Measurements from ENCODE around the genes BTBD16 and ACADSB.

CAGE:
- cytosol, long polyA minus RNA = no peak
- cytosol, long polyA plus RNA = no peak
- long polyA plus RNA = no peak
- nucleus, long polyA minus RNA = no peak
- nucleus, long polyA plus RNA = no peak
Measured at GRCh38 chr10:121594523-121595030, 3.7 kb downstream of the FGFR2 start.

CAGE:
- cytosol, long polyA minus RNA = no peak
- cytosol, long polyA plus RNA = no peak
- long polyA plus RNA = no peak
- nucleus, long polyA minus RNA = no peak
- nucleus, long polyA plus RNA = no peak
Measured at GRCh38 chr10:121595723-121597013, 2.1 kb downstream of the FGFR2 start.

DNA sequence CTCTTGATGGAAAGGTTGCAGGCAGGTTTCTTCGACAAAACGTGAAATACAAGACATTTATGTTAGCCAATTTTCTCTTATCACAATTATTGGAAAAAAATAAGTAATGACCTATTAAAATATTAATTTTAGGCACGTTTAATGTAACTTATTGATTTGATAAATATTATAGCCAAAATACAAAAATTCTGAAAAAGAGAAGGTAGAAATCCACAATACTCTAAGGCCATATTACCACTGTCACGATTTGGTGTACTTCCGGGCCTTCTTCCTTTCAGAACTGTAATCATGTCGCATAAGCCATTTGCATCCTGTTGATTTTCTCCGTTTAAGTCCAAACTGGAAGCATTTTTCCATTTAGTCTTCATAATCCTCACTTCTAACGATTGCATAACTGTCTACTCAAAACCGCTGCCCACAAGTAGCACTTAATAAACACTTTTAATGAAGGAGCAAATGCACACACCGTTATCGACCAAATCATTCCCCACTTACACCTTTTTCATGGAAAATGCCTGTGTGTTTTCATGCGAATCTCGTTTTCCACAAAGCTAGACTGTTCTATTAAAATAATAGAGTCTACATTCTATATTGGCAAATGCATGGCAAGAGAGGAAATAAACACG lies 1.2 kb downstream of the ATE1 start:
CAGE:
- cytosol, long polyA minus RNA = no peak
- cytosol, long polyA plus RNA = no peak
- long polyA plus RNA = no peak
- nucleus, long polyA minus RNA = no peak
- nucleus, long polyA plus RNA = no peak

GRCh38 chr10:122120868-122121495 lies 132.0 kb downstream of the TACC2 start:
CAGE:
- cytosol, long polyA minus RNA = no peak
- cytosol, long polyA plus RNA = no peak
- long polyA plus RNA = no peak
- nucleus, long polyA minus RNA = no peak
- nucleus, long polyA plus RNA = no peak

DNA sequence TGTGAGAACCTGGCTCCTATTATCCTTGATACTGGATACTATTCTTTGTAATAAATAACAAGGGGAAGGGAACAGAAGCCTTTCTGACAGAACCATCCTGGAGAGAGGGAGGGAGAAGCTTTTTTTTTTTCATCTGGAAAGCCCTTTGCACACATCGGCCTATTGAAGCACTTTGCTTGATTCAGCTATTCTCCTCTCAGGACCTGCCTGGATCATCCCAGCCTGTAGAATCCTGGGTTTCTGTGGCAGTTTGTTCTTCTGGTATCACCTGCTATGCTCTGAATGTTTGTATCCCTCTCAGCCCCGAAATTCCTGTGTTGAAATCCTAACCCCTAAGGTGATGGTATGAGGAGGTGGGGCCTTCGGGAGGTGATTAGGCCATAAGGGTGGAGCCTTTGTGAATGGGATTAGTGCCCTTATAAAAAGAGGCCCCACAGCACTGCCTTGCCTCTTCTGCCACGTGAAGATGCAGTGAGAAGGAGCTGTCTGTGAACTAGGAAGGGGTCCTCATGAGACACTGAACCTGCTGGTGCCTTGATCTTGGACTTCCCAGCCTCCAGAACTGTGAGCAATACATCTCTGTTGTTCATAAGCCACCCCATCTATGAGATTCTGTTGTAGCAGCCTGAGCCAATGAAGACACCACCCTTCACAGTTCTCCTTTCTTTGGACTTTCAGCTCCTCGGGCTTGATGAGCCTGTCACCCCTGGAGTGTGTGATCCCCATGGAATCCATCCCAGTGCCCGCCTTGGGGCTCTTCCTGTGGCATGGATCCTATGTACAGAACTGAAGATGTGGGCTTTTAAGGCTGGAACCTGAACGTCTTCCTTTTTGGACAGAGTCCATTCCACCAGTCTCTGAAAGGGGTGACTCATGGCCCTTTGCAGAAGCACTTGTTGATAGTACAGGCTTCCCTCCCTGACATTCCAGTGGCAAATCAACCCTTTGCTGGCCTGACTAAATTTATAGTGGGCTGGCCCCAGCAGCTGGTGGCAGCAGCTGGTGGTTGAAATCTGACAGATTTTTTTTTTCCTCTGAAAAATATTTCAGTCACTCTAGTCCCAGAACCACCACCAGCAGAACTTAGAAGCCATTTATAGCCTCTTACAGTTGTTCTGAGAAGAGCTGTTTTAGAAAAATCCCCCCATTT lies 138.0 kb downstream of the TACC2 start:
CAGE:
- cytosol, long polyA minus RNA = no peak
- cytosol, long polyA plus RNA = no peak
- long polyA plus RNA = no peak
- nucleus, long polyA minus RNA = no peak
- nucleus, long polyA plus RNA = no peak

GRCh38 chr10:122139767-122140384 lies 131.2 kb upstream of the BTBD16 start:
CAGE:
- cytosol, long polyA minus RNA = no peak
- cytosol, long polyA plus RNA = no peak
- long polyA plus RNA = no peak
- nucleus, long polyA minus RNA = no peak
- nucleus, long polyA plus RNA = no peak

DNA sequence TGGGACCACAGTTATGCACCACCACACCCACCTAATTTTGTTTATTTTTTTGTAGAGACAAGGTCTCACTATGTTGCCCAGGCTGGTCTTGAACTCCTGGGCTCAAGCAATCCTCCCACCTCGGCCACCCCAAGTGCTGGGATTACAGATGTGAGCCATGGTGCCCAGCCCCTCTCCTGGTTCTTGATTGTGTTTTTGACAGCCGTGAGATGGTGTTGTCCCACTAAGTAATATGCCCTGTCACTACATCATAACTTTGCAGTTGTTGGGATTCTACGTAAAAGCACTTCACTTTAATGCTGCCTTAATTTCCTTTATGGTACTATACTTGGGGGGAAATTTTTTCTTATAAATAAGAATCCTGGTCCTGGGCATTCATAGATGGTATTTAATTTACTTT lies 110.0 kb upstream of the BTBD16 start:
CAGE:
- cytosol, long polyA minus RNA = no peak
- cytosol, long polyA plus RNA = no peak
- long polyA plus RNA = no peak
- nucleus, long polyA minus RNA = no peak
- nucleus, long polyA plus RNA = no peak

DNA sequence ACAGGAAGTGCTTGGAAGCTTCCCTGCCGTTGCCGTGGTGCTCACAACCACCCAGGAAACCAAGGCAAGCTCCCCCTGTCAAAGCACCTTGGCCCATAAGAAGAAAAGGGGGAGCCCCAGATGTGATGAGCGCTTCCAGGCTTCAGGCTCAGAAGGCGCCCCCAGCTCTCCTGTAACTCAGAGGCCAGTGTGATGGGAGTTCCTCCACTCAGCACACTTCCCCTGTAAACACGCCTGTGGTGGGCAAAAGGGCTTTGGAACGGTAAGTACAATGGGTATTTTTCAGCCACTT lies at the start of gene BTBD16:
Gene BTBD16, plus strand, starts transcription at position 44 of the 292 bp plus-strand sequence.
CAGE:
- cytosol, long polyA minus RNA = no peak
- cytosol, long polyA plus RNA = no peak
- long polyA plus RNA = no peak
- nucleus, long polyA minus RNA = no peak
- nucleus, long polyA plus RNA = no peak

CAGE:
- cytosol, long polyA minus RNA = no peak
- cytosol, long polyA plus RNA = no peak
- long polyA plus RNA = no peak
- nucleus, long polyA minus RNA = no peak
- nucleus, long polyA plus RNA = no peak
Measured at GRCh38 chr10:122350813-122351236, 23.7 kb upstream of the PLEKHA1 start.

GRCh38 chr10:122380907-122381389 lies 6.4 kb downstream of the PLEKHA1 start:
CAGE:
- cytosol, long polyA minus RNA = no peak
- cytosol, long polyA plus RNA = no peak
- long polyA plus RNA = no peak
- nucleus, long polyA minus RNA = no peak
- nucleus, long polyA plus RNA = no peak

GRCh38 chr10:122392856-122393624 lies 18.5 kb downstream of the PLEKHA1 start:
CAGE:
- cytosol, long polyA minus RNA = no peak
- cytosol, long polyA plus RNA = no peak
- long polyA plus RNA = no peak
- nucleus, long polyA minus RNA = no peak
- nucleus, long polyA plus RNA = no peak

GRCh38 chr10:122468827-122469830 lies 7.8 kb downstream of the HTRA1 start:
CAGE:
- cytosol, long polyA minus RNA = no peak
- cytosol, long polyA plus RNA = no peak
- long polyA plus RNA = no peak
- nucleus, long polyA minus RNA = no peak
- nucleus, long polyA plus RNA = no peak

CAGE:
- cytosol, long polyA minus RNA = start-site peak on the plus strand at chr10:123008969-123009011, 62 reads
- cytosol, long polyA plus RNA = no peak
- long polyA plus RNA = start-site peak on the plus strand at chr10:123009004-123009008, 186 and 199 reads in 2 replicates
- nucleus, long polyA minus RNA = no peak
- nucleus, long polyA plus RNA = start-site peak on the plus strand at chr10:123008998-123009008, 59 and 118 reads in 2 replicates
Measured at GRCh38 chr10:123008936-123009112, at the start of gene ACADSB. Gene ACADSB, plus strand, starts transcription at chr10:123009006.

DNA sequence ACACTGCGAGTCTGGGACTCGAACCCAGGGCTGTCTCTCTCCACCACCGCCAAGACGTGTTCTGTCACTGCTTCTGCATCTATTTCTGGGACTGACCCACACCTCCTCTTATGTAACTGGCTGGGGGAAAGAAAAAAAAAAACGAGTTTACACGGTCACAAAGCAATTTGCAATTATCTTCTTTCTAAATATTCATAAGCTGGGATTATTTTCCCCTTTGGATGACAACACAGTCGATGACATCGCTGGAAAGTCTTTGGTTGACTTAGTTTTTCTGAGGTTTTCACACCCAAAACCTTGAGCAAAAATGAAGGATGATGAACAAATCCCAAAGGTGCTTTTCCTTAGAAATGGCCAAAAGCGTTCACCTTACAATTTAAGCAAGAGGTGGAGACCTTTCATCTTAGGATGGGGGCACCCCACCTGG lies 27.1 kb downstream of the CHST15 start:
CAGE:
- cytosol, long polyA minus RNA = no peak
- cytosol, long polyA plus RNA = no peak
- long polyA plus RNA = no peak
- nucleus, long polyA minus RNA = no peak
- nucleus, long polyA plus RNA = no peak

CAGE:
- cytosol, long polyA minus RNA = no peak
- cytosol, long polyA plus RNA = no peak
- long polyA plus RNA = no peak
- nucleus, long polyA minus RNA = no peak
- nucleus, long polyA plus RNA = no peak
Measured at GRCh38 chr10:124084664-124085048, 8.7 kb downstream of the CHST15 start.

DNA sequence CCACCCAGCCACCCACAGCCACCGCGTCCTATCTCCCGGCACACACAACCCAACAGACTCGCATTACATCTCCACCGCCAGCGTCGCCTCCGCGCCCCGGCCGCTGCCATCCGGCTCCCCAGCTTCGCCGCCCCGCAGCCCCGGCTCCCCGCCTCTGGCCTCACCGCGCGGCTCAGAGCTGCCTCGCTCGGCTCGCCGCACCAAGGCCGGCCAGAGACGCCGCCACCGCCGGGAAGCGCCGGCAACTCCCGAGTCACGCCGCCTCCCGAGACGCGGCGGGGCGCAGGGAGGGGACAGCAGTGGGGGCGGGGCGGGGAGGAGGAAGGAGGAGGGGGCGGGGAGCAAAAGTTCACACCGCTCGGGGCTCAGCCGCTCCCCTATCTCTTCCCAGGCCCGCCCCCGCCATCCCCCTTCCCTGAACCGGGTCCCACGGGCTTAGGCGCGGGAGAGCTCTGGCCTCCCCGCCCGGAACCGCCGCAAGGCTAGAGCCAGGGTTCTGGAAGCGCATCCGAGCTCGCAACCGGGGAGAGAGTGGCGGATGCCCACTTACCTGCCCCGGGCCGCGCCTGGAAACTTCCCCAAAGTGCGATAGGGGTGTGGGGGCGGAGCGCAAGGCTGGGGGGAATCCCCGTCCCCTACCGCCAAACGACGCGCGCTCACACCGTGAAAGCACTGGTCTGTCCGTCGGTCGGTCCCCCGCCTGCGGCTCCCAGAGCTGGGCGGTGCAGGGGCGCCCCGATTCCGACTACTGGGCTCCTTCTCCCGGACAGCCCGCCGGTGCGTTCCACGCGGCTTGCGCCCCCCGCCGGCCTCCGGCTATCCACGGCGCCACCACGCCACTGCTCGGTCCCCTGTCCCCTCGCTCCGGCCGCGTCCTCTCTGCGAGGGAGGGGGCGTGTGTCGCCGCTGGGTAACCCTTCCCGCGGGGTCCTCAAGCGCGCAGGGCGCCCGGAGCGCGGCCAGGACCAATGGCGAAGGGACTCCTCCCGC lies 943 bp downstream of the CHST15 start:
CAGE:
- cytosol, long polyA minus RNA = no peak
- cytosol, long polyA plus RNA = no peak
- long polyA plus RNA = no peak
- nucleus, long polyA minus RNA = start-site peak on the minus strand centred at position 239 of the sequence, 62 bp wide, 17 reads
- nucleus, long polyA plus RNA = no peak

DNA sequence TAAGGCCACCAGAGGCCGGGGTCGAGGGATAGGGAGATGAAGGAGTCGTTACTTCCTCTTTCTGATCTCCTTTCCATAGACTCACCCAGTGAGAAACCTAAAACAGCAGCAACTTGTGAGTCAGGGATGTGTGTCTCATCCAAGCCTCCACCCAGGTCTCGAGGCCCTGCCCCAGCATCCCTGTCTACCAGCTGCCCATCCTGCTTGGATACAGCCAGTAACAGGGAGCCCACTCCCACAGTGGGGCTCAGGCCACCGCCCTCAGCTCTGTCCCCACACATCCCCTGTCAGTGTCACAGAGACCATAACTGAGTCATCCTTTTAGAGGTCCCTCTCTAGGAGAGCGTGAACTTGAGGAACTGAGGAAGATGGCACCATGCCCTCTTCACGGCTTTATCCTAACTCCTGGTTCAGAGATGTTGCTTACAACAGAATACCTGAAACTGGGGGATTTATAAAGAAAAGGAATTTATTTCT lies 49.6 kb upstream of the CHST15 start:
CAGE:
- cytosol, long polyA minus RNA = no peak
- cytosol, long polyA plus RNA = no peak
- long polyA plus RNA = no peak
- nucleus, long polyA minus RNA = no peak
- nucleus, long polyA plus RNA = no peak

CAGE:
- cytosol, long polyA minus RNA = no peak
- cytosol, long polyA plus RNA = no peak
- long polyA plus RNA = no peak
- nucleus, long polyA minus RNA = no peak
- nucleus, long polyA plus RNA = no peak
Measured at GRCh38 chr10:124388959-124389689, 29.6 kb downstream of the OAT start.

DNA sequence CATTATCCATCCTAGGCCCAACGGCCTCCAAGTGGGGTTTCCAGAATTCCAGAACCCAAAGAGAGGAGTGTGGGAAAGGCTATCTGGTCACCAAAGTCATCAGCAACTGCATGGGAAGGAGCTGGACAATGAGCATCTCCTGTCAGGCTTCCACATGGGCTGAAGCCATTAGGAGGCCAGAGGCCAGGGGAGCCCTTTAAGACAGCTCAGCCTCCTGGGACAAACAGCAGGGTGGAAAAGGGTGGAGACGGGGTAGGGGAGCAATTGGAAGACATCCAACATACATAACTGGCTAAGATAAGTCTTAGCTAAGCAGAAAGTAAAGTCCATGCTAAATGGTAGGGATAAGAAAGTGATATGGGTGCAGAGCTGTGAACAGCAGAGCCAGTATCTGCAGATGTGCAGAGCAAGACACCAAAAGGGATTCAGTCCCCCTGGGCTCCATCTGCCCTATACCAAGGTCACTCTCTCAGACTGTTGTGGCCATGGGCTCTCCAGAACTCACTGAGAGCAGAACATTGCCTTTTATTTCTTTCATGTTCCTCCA lies 1.6 kb upstream of the OAT start:
CAGE:
- cytosol, long polyA minus RNA = no peak
- cytosol, long polyA plus RNA = no peak
- long polyA plus RNA = no peak
- nucleus, long polyA minus RNA = no peak
- nucleus, long polyA plus RNA = no peak

DNA sequence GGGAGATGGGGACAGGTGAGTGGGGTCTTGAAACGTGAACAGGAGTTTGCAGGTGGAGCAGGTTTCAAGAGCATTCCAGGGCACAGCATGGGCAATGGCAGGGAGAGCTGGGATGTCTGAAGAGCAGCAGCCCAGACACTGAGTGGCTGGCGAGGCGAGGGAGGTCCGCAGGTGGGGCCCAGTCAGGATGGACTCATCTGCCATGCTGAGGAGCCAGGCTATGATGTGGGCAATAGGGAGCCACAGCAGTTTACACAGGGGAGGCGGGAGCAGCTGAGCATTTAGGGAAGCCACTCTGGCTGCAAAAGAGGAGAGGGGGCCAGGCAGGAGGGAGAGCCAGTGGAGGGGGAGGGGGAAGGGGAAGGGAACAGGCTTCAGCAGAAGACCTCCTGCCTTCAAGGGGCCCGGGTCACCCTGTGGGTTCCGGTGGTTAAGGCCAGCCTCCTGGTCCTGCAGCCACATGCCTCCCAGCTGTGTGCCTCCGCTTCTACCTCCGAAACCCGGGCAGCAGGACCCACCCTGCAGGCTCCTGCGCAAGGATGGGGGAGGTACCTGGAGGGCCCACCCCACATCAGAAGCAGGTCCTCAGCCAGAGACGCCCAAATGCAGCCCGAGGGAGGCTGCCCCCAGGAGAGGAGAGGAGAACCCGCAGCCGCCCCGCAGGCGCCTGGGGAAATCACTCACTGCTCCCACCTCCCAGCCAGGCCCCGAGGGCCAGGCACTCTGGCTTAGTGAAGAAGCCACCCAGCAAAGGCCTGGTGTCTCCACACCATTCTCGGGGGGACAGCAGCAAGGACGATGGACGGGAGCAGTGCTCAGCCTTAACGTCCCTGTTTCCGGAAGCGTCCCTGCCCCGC lies 138.4 kb downstream of the FAM53B start:
CAGE:
- cytosol, long polyA minus RNA = no peak
- cytosol, long polyA plus RNA = no peak
- long polyA plus RNA = no peak
- nucleus, long polyA minus RNA = no peak
- nucleus, long polyA plus RNA = no peak

All from keratinocyte (primary cell).